Mesenchymal stem cell of adipose (primary cell): Measurements from ENCODE around the gene NPTX1.

DNA sequence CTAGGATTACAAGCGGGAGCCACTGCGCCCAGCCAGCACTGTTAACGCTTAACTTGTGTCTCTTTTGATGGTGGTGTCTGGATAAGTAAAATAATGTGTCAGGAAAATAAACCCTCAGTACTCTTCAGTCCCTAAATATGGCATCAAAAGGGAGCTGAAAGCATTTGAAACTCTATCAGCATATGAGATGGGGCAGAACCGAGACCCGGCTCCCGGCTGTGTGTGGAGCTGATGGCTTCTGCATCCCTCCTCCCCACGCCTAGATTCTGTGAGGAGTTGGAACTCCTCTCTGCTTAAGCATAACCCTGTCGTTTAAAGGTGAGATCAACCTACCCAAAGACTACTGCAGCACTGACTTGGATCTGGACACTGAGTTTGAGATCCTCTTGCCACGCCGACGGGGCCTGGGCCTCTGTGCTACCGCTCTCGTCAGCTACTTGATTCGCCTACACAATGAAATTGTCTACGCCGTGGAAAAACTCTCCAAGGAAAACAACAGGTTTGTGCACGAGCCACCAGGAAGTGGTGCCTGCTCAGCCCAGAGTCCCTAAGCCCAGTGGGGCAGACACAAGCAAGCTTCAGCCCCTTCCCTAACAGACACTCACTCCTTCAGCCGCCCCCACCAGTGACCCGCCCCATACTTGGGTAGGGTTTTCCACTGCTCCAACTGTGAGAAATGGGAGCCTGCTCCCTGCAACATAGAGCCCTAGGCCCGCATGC is 28.9 kb upstream of the ENDOV start:
- CAGE, long polyA plus RNA, result no peak

DNA sequence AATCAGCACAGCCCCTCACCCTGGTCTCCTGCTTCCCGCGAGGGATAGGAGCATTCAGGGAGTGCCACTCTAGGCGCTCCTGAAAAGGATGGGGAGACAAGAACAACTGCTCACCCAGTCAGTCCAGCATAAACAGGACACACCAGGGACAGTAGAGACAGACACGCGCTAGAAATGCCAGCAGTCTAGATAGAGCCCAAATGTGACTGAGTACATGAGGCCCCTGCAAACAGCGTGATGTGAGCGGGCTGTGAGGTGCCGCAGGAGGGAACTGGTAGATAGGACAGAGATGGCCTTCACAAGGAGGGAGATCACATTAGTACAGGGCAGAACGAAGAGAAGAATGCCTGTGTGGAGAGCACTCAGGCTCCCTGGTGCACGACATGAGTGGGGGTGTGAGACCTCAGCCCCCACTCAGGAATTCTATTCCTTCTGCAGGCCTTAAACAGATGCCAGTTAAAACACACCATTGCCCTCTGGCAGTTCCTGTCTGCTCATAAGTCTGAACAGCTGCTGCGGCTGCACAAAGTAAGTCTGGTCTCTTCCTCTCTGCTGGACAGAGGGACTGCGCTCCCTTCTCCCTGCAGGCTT is 25.5 kb upstream of the ENDOV start:
- CAGE, long polyA plus RNA, result no peak

GRCh38 chr17:80403583-80404147 is 11.3 kb upstream of the ENDOV start:
- CAGE, long polyA plus RNA, result no peak

DNA sequence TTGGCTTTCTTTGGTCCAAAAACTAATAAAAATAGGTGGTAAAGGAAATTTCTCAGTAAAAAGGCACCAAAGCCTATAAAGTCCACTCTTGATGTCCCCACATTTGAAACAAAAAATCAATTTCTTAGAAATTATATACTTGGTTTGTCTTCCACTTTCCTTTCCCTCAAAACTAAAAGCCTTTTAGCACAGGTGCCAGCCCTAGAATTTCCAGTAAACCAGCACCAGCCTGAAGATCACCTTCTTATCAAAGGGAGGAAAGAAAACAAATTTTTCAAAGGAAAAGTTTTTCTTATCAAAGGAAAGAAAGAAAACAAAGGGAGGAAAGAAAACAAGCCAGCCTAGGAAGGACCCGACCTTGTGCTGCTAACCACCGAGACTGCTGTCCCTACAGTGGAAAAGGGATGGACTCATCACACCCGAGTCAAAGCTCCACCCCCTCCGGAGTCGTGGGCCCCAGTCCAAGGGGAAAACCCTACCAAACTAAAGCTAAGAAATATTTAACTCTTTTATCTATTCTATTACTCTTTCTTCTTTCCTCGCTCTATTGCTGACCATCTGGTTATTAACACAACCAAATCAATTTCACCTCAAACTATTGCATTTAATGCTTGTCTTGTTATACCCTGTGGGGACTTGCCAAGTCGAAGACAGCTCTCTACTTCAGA is 6.2 kb upstream of the ENDOV start:
- CAGE, long polyA plus RNA, result no peak

- CAGE, long polyA plus RNA, result no peak
Observed at GRCh38 chr17:80476448-80477007, at the start of gene NPTX1. NPTX1 (minus strand) TSS chr17:80476607.

GRCh38 chr17:80477008-80477431 is 613 bp upstream of the NPTX1 start:
- CAGE, long polyA plus RNA, result no peak

DNA sequence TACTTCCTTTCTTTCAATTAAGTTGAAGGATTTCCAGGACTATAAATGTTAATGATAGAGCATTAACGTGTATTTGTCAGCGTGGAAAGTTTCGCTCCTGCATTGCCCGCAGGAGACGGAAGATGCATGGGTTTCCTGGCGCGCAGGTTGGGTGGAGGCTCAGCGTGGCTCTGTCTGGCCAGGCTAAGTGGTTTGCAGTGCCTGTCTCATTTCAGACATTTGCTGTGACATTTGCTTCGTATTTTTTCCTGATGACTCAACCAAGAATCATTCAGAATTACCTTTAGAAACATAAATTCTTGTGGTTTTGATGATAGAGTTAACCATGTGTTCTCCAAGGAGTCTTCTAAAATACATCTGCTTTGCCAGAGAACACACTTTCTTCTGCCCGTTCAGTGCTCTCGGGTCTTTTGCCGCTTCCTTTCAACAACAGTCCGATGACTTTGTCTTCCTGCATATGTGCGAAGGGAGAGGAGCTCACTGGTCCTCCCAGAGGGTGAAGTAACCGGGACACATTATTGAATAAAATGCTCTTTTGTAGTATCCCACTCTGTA is 216.8 kb downstream of the RPTOR start:
- CAGE, long polyA plus RNA, result no peak

GRCh38 chr17:80774092-80774586 is 217.5 kb upstream of the CHMP6 start:
- CAGE, long polyA plus RNA, result no peak

DNA sequence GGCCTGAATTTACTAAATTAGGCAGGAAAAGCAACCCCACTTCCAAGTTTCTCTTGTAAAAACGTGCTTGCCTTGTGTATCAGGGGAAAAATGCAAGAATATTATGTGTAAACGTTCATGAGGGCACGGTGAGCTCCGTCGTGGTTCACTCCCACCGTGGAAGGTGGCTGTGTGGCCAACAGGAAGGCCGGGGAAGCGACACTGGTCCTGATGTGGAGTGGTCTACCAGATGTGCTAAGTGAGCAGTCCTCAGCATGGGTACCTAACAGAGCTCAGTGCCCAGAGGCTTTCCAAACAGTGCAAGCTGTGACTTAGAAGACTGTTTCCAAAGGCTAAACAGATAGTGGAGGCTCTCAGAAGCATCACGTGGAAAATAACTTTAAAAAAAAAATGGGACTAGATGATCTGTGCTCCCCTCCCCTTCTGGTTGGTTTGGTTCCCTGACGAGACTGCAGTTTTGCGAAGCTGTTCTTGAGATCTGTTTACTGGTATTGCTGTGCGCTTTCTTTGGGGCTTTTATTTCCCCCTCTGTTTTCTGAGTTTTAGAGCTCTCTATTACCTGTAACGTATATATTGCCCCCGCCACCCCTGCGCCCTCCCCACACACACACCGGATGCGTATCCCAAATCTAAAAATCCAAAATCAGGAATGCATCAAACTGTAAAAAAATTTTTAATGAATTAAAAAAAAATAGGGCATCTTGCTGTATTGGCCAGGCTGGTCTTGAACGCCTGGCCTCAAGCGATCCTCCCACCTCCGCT is 199.2 kb upstream of the CHMP6 start:
- CAGE, long polyA plus RNA, result no peak

GRCh38 chr17:80826780-80827553 is 164.7 kb upstream of the CHMP6 start:
- CAGE, long polyA plus RNA, result no peak

DNA sequence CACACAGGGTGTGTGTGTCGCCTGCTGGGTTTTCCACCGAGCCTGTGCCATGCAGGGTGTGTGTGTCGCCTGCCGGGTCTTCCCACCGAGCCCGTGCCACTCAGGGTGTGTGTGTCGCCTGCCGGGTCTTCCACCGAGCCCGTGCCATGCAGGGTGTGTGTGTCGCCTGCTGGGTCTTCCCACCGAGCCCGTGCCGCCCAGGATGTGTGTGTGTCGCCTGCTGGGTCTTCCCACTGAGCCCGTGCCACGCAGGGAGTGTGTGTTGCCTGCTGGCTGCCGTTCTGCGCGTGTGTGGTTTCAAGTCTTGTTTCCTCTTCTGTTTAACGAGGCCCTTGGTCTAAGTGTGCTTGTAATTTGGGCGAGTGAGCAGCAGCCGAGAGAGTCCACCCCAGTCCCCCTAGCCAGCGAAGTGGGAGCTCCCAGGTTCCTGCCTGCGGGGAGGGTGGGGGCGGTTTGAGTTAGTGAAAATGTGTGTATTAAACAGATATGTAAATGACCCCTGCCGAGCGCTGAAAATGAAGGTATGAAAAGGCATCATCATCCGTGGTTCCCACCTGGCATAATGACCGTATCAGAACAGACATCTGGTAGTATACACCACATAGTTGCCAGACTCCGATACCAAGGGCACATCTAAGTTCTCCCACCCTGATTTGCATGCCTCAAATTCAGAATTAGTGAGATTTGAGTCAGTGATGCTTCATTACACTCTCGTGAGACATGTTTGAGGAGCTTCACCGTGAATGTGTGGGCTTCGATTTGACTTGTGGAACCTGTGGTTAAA is 114.6 kb upstream of the CHMP6 start:
- CAGE, long polyA plus RNA, result no peak

GRCh38 chr17:81049917-81051079 is 15.3 kb downstream of the BAIAP2 start:
- CAGE, long polyA plus RNA, result no peak

- CAGE, long polyA plus RNA, result no peak
Observed at GRCh38 chr17:81060166-81060939, 25.4 kb downstream of the BAIAP2 start.

- CAGE, long polyA plus RNA, result no peak
Observed at GRCh38 chr17:81065889-81066637, 31.1 kb downstream of the BAIAP2 start.

DNA sequence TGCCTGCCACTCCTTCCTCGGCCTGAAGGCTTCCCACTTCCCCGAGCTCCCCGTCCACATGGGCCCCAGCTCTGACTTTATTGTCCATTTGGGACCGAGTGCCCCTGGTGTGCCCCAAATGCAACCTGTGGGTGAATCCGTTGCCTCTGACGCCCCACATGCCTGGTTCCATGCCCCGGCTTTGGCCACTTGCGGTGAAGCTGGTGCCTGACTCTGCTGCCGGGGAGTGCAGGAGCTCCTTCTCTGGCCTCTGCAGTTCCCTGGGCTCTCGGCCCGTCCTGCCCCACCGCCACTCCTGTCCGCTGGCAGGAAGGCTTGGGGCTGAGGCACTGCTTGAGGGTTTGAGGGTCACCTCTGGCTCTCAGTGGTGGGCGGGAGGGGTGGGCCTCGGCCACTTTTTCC is 50.8 kb downstream of the BAIAP2 start:
- CAGE, long polyA plus RNA, result no peak

DNA sequence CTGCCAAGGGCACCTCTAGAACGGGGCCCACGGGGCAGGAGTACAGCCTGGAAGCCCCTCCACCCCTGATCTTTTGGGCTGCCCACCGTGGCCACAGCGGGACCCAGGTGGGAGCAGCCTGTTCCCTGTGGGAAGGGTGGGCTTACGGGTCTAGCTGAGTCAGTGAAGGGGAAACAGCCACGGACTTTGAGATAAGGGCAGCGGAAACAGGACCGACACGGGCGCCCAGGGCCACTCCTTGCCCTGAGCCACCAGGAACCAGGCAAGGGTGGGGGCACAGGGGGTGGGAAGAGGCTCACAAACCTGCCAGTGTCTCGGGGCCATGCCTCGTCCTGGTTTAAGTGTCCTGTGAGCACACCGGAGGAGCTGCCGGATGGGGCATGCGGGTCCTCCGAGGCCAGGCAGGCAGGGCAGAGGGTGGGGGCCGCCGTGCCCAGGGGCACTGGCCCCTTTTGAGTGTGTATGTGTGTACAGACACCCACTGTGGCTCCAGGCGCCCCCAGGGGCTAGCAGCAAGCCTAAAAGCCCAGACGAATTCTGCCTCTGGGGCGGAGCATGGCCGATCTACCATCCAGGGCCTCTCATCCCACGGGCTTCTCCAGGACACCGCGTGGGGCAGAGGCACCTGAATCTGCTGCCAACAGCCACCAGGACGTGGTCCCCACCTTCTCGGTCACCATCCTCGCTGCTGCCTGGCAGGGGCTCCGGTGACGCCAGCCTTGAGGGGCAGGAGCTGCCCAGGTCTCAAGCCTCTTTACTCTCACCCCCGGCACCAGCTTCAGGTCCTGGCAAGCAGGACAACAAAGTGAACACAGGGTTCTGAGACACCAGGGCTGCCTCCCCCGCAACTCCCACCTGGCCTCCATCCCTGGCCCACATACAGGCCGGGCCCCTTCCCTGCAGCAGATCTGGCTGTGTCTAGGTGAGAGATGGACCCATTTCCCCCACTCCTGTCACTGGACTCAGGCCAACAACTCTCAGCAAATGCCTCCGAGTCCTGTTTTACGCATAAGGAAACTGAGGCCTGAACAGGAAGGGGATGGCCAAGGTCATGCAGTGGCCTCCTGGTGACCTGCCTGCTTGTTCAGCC is 47.3 kb upstream of the PVALEF start:
- CAGE, long polyA plus RNA, result no peak

GRCh38 chr17:81120136-81120778 is 45.0 kb upstream of the PVALEF start:
- CAGE, long polyA plus RNA, result no peak

DNA sequence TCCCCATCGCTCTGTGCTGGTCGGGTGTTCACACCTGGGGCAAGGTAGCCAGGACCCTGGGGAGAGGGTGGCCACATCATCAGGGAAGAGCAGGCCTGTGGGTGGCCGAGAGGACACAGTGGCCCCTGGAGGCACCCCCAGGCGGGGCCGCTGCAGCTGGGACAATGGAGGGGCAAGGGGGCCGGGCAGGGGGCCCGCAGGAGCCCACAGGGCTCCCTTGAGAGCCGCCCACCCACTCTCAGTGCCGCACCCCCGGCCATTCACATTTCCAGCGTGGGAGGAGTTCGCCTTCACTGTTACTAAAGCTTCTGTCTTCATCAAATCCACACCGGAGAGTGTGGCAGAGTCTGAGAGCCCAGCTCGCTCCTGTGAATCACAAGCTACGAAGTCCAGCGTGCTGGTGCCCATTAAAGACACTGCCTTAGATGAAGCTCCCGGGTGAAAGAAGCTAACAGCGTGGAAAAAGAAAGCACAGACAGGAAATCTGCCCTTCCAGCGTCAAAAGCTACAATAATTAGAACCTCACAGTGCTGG is 20.9 kb upstream of the PVALEF start:
- CAGE, long polyA plus RNA, result no peak

DNA sequence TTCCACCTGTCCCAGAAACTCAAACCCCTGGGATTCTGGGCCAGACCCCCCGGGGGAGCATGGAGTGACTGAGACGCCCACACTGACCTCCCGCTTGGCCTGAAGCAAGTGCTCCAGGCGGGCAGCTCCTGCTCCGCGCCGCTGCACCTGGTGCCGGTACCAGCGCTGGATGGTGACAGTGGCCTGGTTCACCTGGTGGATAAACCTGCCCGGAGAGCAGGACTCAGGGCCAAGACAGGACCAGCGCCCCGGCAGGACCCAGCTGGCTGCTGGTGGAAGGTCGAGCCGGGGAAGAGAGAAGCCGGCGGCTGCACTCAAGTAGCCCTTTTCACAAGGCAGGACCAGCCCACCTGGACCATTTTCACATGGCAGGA is 22.5 kb downstream of the CEP131 start:
- CAGE, long polyA plus RNA, result no peak

GRCh38 chr17:81251391-81251755 is 12.3 kb downstream of the NDUFAF8 start:
- CAGE, long polyA plus RNA, result no peak